ENCODE measurements around the genes IGIP, PFDN1, PCDHA12 and PCDHB15.

- RAMPAGE, long total RNA: no peak
- RRBS, 2 experiments: no CpG with 5 or more reads among the region's 1 CpG
CAGE:
- cytosol, long polyA minus RNA: start-site peak on the plus strand at chr5:140116446-140116453, 35 reads; start-site peak on the plus strand at chr5:140116523-140116542, 49 reads
- cytosol, long polyA plus RNA: no peak
- long polyA plus RNA: start-site peak on the plus strand at chr5:140116521-140116595, 26 and 40 reads in 2 replicates
- nucleolus, long total RNA: no peak
- nucleus, long polyA plus RNA: no peak
- nucleus, long total RNA: no peak
Observed at GRCh38 chr5:140116235-140116887, 2.5 kb downstream of the PURA start.

DNA sequence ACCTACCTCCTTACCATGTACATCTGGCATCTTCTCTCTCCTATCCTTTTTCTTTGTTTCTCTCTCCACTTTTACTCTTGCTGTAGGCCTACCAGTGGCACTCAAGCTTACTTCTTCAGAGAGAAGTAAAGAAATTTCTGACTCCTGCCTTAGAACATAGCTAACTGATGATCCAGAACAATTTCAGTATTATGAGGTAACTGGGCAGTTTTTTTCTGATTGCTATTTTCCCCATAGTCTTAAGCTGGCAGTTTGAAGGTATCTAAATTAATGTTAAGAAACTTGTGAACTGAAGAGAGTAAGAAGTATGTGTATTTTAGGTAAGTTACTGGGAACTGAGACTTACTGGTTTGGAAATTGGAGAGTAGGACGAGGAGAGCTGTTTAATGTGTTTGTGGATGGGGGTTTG, 4.2 kb upstream of the IGIP start:
- RAMPAGE, long total RNA: no peak
- RRBS, 2 experiments: no CpG with 5 or more reads among the region's 1 CpG
CAGE:
- cytosol, long polyA minus RNA: no peak
- cytosol, long polyA plus RNA: no peak
- long polyA plus RNA: no peak
- nucleolus, long total RNA: no peak
- nucleus, long polyA plus RNA: no peak
- nucleus, long total RNA: no peak

- RAMPAGE, long total RNA: no peak
CAGE:
- cytosol, long polyA minus RNA: no peak
- cytosol, long polyA plus RNA: no peak
- long polyA plus RNA: no peak
- nucleolus, long total RNA: no peak
- nucleus, long polyA plus RNA: no peak
- nucleus, long total RNA: no peak
Observed at GRCh38 chr5:140125784-140126046, at the start of gene IGIP. Gene IGIP (plus strand): TSS chr5:140125937.

DNA sequence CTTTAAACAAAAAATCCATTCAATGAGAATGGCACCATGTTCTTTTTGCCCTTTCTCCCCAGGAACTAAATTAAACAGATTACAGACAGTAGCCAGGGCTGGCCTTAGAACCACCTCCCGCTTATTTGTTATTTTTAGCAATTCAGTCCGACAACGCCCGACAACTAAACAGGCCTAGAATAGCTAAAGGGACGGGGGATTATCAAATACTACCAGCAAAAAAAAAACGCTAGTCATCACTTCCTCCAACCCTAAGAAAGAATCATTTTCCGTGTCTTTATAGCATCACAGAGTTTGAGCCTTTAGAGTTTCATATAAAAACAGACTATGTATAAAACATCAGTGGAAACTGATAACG, 35.4 kb downstream of the PFDN1 start:
- RAMPAGE, long total RNA: no peak
- RRBS, 2 experiments: no CpG with 5 or more reads among the region's 8 CpGs
CAGE:
- cytosol, long polyA minus RNA: no peak
- cytosol, long polyA plus RNA: no peak
- long polyA plus RNA: no peak
- nucleolus, long total RNA: no peak
- nucleus, long polyA plus RNA: no peak
- nucleus, long total RNA: no peak

DNA sequence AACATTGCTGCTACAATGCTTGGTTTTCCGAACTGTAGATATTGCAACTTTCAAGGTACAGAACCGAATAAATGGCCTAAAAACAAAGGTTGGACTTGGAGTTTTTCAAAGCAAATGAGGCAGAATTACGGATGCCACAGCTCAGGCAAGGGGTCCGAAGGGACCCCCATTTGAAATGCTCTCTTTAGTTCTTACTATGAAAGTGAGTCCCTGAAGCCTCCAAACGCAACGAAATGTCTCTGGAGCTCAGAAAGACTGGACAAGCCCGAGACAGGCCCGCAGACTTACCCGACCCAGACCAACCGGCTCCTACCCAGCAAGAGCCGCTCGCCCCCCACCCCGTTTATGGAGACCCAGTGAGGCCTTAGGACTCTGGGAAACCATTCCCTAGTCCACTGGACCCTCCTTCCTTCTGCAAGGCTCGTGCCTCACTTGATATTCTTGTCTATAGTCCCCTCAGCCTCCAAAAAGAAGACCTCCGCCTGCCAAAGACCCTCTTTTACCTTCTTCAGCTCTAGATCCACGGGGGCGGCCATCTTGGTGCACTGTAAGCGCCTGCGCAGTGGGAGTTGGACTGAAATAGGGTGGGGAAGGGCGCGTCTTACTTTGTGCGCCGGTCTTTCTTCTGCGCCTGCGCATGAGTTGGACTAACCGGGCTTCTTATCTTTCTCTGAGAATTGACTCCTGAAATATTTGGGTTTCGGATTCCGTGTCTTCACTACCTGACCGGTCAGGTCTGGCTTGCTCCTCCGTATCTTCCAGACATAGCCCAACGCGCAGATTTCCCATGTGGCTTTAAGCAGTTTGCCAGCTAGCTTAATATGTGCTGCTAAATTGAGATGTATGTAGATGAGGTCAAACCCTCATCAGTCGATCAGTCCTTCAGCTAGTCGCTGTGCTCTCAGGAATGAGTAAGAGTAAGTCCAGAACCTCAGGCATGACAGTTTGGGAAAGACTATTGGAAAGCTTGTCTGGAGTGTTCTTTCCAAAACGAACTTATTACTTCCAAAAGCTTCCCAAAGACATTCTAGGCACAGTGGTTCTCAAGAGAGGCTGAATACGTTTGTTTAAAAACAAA, at the start of gene PFDN1:
PFDN1 (minus strand) TSS at position 564 of the 1,078 bp plus-strand sequence.
- RAMPAGE, long total RNA: start-site peak on the minus strand centred at position 558 of the sequence, 28 bp wide, 367 and 440 reads in 2 replicates
- RRBS, 2 experiments: 0% methylated on average over 1 to 3 of the region's 36 CpGs
CAGE:
- cytosol, long polyA minus RNA: start-site peak on the minus strand centred at position 544 of the sequence, 7 bp wide, 116 reads
- cytosol, long polyA plus RNA: start-site peak on the minus strand centred at position 546 of the sequence, 15 bp wide, 137 and 91 reads in 2 replicates
- long polyA plus RNA: start-site peak on the minus strand centred at position 550 of the sequence, 8 bp wide, 185 and 138 reads in 2 replicates
- nucleolus, long total RNA: start-site peak on the minus strand centred at position 550 of the sequence, 53 bp wide, 163 reads
- nucleus, long polyA plus RNA: start-site peak on the minus strand centred at position 546 of the sequence, 15 bp wide, 87 and 70 reads in 2 replicates
- nucleus, long total RNA: no peak

GRCh38 chr5:140363006-140363522, 3.1 kb downstream of the SLC4A9 start:
- RAMPAGE, long total RNA: no peak
- RRBS, 2 experiments: no CpG with 5 or more reads among the region's 22 CpGs
CAGE:
- cytosol, long polyA minus RNA: no peak
- cytosol, long polyA plus RNA: no peak
- long polyA plus RNA: no peak
- nucleolus, long total RNA: no peak
- nucleus, long polyA plus RNA: no peak
- nucleus, long total RNA: no peak

- RAMPAGE, long total RNA: no peak
- RRBS, 2 experiments: no CpG with 5 or more reads among the region's 9 CpGs
CAGE:
- cytosol, long polyA minus RNA: start-site peak on the plus strand at chr5:140568576-140568583, 14 reads; start-site peak on the plus strand at chr5:140568677-140568685, 34 reads
- cytosol, long polyA plus RNA: no peak
- long polyA plus RNA: no peak
- nucleolus, long total RNA: no peak
- nucleus, long polyA plus RNA: no peak
- nucleus, long total RNA: no peak
Observed at GRCh38 chr5:140568023-140568791, 3.6 kb downstream of the SLC35A4 start.

- RAMPAGE, long total RNA: no peak
- RRBS, 2 experiments: no CpG with 5 or more reads among the region's 3 CpGs
CAGE:
- cytosol, long polyA minus RNA: no peak
- cytosol, long polyA plus RNA: no peak
- long polyA plus RNA: no peak
- nucleolus, long total RNA: no peak
- nucleus, long polyA plus RNA: no peak
- nucleus, long total RNA: no peak
Observed at GRCh38 chr5:140588365-140588564, 23.6 kb downstream of the SLC35A4 start.

DNA sequence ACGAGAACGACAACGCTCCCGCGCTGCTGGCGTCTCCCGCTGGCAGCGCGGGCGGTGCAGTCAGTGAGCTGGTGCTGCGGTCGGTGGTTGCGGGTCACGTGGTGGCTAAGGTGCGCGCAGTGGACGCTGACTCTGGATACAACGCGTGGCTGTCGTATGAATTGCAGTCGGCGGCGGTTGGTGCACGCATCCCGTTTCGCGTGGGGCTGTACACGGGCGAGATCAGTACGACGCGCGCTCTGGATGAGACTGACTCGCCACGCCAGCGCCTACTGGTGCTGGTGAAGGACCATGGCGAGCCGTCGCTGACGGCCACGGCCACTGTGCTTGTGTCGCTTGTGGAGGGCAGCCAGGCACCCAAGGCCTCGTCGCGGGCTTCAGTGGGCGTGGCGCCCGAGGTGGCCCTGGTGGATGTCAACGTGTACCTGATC, 2.0 kb downstream of the PCDHA10 start:
- RAMPAGE, long total RNA: no peak
- RRBS, 2 experiments: no CpG with 5 or more reads among the region's 49 CpGs
CAGE:
- cytosol, long polyA minus RNA: no peak
- cytosol, long polyA plus RNA: no peak
- long polyA plus RNA: no peak
- nucleolus, long total RNA: no peak
- nucleus, long polyA plus RNA: no peak
- nucleus, long total RNA: no peak

GRCh38 chr5:140875063-140876250, at the start of gene PCDHA12:
Gene PCDHA12 (plus strand): TSS chr5:140875308.
- RAMPAGE, long total RNA: no peak
- RRBS, 2 experiments: no CpG with 5 or more reads among the region's 55 CpGs
CAGE:
- cytosol, long polyA minus RNA: no peak
- cytosol, long polyA plus RNA: no peak
- long polyA plus RNA: no peak
- nucleolus, long total RNA: no peak
- nucleus, long polyA plus RNA: no peak
- nucleus, long total RNA: no peak

GRCh38 chr5:140966891-140967294, 617 bp downstream of the PCDHAC2 start:
- RAMPAGE, long total RNA: no peak
- RRBS, 2 experiments: 34 to 46% methylated on average over 11 of the region's 42 CpGs
CAGE:
- cytosol, long polyA minus RNA: no peak
- cytosol, long polyA plus RNA: no peak
- long polyA plus RNA: no peak
- nucleolus, long total RNA: no peak
- nucleus, long polyA plus RNA: no peak
- nucleus, long total RNA: no peak

GRCh38 chr5:140976903-140977485, 10.7 kb downstream of the PCDHAC2 start:
- RAMPAGE, long total RNA: no peak
- RRBS, 2 experiments: no CpG with 5 or more reads among the region's 4 CpGs
CAGE:
- cytosol, long polyA minus RNA: no peak
- cytosol, long polyA plus RNA: no peak
- long polyA plus RNA: no peak
- nucleolus, long total RNA: no peak
- nucleus, long polyA plus RNA: no peak
- nucleus, long total RNA: no peak

- RAMPAGE, long total RNA: no peak
- RRBS, 2 experiments: 66 to 79% methylated on average over 7 of the region's 21 CpGs
CAGE:
- cytosol, long polyA minus RNA: no peak
- cytosol, long polyA plus RNA: no peak
- long polyA plus RNA: no peak
- nucleolus, long total RNA: no peak
- nucleus, long polyA plus RNA: no peak
- nucleus, long total RNA: no peak
Observed at GRCh38 chr5:141095270-141095915, 978 bp downstream of the PCDHB2 start.

GRCh38 chr5:141245092-141245989, at the start of gene PCDHB15:
Gene PCDHB15 (plus strand): TSS chr5:141245395.
- RAMPAGE, long total RNA: no peak
- RRBS, 2 experiments: 39 to 47% methylated on average over 6 to 7 of the region's 25 CpGs
CAGE:
- cytosol, long polyA minus RNA: no peak
- cytosol, long polyA plus RNA: no peak
- long polyA plus RNA: no peak
- nucleolus, long total RNA: no peak
- nucleus, long polyA plus RNA: no peak
- nucleus, long total RNA: no peak

- RAMPAGE, long total RNA: no peak
- RRBS, 2 experiments: no CpG with 5 or more reads among the region's 4 CpGs
CAGE:
- cytosol, long polyA minus RNA: no peak
- cytosol, long polyA plus RNA: no peak
- long polyA plus RNA: no peak
- nucleolus, long total RNA: no peak
- nucleus, long polyA plus RNA: no peak
- nucleus, long total RNA: no peak
Observed at GRCh38 chr5:141422371-141422606, 1.4 kb downstream of the PCDHGA11 start.

- RAMPAGE, long total RNA: no peak
- RRBS, 2 experiments: 1 to 2% methylated on average over 7 to 9 of the region's 31 CpGs
CAGE:
- cytosol, long polyA minus RNA: no peak
- cytosol, long polyA plus RNA: no peak
- long polyA plus RNA: no peak
- nucleolus, long total RNA: no peak
- nucleus, long polyA plus RNA: no peak
- nucleus, long total RNA: no peak
Observed at GRCh38 chr5:141508325-141509548, 19.9 kb downstream of the PCDHGC5 start.

- RAMPAGE, long total RNA: start-site peak on the plus strand at chr5:141637401-141637445, 50 and 83 reads in 2 replicates
- RRBS, 2 experiments: 2 to 3% methylated on average over 27 to 28 of the region's 81 CpGs
CAGE:
- cytosol, long polyA minus RNA: no peak
- cytosol, long polyA plus RNA: no peak
- long polyA plus RNA: no peak
- nucleolus, long total RNA: no peak
- nucleus, long polyA plus RNA: no peak
- nucleus, long total RNA: no peak
Observed at GRCh38 chr5:141637119-141638004, 565 bp downstream of the RELL2 start.

DNA sequence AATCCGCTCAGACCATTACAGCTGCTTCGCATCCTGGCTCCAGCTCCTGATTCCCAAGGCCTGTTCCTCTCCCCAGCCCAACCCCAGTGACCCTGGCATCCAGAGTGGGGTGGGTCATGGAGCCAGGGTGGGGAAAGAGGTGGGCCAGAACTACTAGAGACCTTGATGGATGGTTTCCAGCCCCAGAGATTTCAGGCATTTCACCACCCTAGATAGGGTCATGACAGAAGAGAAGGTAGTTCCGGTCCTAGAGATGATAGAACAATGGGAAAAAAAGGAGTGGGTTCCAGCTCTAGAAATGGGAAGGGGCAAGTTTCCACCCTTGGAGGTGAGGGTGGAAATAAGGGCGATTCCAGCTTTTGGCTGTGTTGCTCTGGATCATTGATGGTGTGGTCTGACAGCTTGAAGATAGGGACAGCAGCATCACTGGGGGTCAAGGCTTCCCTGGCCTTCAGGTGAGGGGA, 4.3 kb downstream of the RELL2 start:
- RAMPAGE, long total RNA: no peak
- RRBS, 2 experiments: no CpG with 5 or more reads among the region's 4 CpGs
CAGE:
- cytosol, long polyA minus RNA: no peak
- cytosol, long polyA plus RNA: no peak
- long polyA plus RNA: no peak
- nucleolus, long total RNA: no peak
- nucleus, long polyA plus RNA: no peak
- nucleus, long total RNA: no peak

DNA sequence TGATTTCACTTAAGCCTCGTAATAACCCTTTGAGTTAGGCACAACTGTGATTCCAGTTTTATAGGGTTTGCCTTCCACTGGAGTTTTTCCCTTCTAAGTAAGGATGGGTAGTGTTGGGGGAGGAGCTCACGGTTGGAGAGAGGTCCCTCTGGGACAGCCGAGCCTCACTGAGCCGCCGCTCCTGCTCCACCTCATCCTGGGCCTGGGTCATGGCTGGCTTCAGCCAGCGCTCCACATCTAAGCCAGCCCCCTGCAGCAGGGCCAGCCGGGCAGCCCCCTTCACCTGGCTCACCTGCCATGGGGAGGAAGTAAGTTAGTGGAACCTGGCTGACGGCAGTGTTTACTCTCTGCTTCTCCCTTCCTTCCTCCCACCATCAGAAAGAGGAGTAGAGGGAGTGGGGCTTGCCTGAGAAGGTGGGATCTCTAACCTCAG, 5.6 kb downstream of the FCHSD1 start:
- RAMPAGE, long total RNA: no peak
- RRBS, 2 experiments: no CpG with 5 or more reads among the region's 8 CpGs
CAGE:
- cytosol, long polyA minus RNA: no peak
- cytosol, long polyA plus RNA: no peak
- long polyA plus RNA: no peak
- nucleolus, long total RNA: no peak
- nucleus, long polyA plus RNA: no peak
- nucleus, long total RNA: no peak

DNA sequence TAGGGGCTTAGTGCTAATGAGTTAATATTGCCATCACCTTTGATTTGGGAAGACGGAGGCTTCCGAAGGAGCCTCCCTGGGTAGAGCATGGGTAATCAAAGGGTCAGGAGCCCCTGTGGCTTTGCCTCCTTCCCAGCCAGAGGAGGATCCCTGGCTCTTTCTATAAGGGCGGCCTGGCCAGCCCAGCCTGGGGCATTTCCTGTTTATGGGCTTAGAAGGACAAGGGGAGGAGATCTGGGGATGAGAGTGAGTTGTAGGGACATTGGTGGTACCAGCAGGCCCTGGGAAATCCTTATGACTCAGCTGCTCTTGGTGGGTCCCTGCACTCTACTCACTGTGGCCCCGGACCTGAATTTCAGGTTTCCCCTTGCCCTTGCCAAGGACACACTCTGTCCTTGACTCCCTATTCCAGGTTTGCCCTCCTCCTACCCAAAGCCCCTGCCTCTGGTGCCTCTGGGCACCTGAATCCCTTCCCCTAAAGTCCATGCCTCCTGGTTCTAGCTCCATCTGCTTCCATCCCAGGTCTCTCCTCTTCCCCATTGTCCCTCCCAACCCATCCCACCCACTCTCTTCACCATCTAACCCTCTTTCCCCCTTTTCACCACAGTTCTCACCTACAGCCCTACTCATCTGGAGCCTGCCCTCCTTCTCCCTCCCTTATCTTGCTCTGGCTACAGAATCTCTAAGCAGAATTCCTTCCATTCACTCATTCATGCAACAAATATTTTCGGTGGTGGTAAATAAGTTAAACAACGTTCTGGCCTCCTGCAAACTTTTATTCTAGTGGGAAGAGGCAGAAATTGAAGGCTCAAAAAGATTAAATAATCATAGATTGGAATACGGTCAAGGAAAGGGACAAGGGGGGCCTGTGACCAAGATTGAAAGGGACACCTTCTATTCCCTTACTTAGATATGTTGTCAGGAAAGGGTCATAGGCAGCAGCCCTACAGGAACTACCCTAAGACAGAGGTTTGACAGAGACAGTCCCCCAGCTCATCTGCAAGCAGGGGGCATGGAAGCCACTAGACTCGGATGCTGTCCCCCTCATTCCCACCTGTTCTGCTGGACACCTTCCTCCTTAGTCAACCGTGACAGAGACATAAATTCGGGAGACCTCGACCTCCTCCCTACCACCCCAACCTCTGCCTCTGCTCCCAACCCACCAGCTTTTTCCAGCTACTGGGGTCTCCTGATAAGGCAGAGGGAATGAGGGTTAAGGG, 34.7 kb downstream of the PCDH1 start:
- RAMPAGE, long total RNA: no peak
- RRBS, 2 experiments: no CpG with 5 or more reads among the region's 11 CpGs
CAGE:
- cytosol, long polyA minus RNA: no peak
- cytosol, long polyA plus RNA: no peak
- long polyA plus RNA: no peak
- nucleolus, long total RNA: no peak
- nucleus, long polyA plus RNA: no peak
- nucleus, long total RNA: no peak